ENCODE measurements around the genes SEL1L2 and SNRPB2.

- PRO-cap, result unidirectional peak, plus-strand start at chr20:13013098
Measured at GRCh38 chr20:13012781-13013271, 4.1 kb downstream of the SPTLC3 start.

DNA sequence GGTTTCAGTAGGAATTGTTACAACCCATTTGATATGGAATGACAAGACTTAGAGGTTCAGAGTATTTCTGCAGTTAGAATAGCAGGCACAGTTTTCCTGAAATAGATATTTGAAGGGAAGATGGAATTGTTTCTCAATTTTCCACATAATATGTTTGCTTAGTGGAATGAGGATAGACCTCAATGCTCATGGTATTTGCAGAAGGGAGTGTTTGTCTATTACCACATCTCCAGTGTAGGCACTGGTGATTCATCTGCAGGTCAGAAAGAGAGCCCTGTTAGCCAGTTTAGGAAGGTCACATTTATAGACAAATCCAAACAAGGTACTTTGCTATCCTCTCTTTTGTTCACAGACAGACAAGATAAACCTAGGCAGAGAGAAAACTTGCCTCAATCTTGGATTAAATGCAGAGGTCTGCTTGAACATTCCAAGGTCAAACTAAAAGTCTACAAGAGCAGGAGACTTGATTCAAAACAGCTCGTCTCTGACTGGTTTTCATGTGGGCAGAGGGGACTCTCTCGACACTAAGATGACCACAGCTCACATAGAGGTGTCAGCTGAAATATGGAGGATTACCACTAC is 22.8 kb downstream of the ISM1 start:
- PRO-cap, result no peak

DNA sequence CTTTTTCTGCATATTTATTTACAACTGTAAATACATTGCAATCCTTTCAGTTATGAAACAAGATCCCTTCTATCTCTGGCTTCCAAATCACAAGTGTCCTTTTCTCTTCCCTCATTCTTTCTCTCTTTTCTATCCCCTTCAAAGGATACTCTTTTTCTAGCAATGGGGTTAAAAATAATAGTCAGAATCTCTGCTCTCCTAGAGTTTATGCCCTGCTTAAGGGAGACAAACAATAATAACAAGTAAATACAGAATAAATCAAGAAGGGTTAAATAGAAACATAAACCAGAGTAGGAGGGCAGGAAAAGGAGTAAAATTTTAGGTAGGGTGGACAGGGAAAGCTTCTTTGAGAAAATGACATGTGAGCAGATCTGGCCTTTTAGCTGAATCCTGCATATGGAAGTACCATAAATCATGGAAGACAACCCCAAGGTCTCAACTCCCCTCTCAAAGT is 167.8 kb downstream of the TASP1 start:
- PRO-cap, result no peak

DNA sequence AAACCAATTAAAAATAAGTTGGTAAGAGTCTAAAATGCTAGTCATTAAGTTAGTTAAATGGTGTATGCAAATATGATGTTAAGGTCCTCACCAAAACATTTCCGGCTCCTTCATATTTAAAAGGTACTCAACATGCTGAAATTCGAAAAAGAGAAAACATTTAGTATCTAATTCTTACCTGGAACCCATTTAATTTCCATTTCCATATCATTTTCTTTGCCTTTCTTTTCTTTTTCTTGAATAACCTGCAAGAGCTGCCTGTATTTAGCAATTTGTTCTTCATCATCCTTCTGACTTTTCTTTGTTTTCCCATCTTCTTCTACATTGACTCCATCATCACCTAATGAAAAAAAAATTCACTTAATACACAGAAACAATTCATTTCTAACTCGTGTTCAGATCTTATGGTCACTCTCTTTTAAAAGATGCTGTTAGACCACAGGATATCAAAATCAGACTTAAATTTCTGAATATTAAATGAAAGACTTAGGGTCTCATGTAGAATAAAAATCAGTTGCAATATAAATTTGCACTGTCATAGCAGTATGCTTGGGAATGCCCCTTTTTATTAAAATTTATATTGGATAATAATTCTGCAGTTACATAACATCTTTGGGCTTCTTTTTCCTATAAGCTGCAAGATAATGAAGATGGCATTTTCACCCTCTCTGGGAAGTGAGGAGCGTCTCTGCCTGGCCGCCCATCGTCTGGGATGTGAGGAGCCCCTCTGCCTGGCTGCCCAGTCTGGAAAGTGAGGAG is 25.0 kb downstream of the ESF1 start:
- PRO-cap, result no peak

- PRO-cap, result no peak
Measured at GRCh38 chr20:13774905-13775393, 9.8 kb downstream of the ESF1 start.

GRCh38 chr20:13990433-13990997 is at the start of gene SEL1L2:
TSS of gene SEL1L2 (minus strand) at chr20:13990614.
- PRO-cap, result no peak

- PRO-cap, result no peak
Measured at GRCh38 chr20:14712236-14712490, 374.8 kb upstream of the FLRT3 start.

GRCh38 chr20:16451917-16452507 is 121.2 kb downstream of the KIF16B start:
- PRO-cap, result no peak

- PRO-cap, result bidirectional peak, plus-strand start at chr20:16730047, minus-strand start at chr20:16729897
Measured at GRCh38 chr20:16729521-16730113, at the start of gene SNRPB2. TSS of gene SNRPB2 (plus strand) at chr20:16730026.

GRCh38 chr20:17533393-17533963 is 2.3 kb upstream of the BFSP1 start:
- PRO-cap, result bidirectional peak, plus-strand start at chr20:17533708, minus-strand start at chr20:17533523

DNA sequence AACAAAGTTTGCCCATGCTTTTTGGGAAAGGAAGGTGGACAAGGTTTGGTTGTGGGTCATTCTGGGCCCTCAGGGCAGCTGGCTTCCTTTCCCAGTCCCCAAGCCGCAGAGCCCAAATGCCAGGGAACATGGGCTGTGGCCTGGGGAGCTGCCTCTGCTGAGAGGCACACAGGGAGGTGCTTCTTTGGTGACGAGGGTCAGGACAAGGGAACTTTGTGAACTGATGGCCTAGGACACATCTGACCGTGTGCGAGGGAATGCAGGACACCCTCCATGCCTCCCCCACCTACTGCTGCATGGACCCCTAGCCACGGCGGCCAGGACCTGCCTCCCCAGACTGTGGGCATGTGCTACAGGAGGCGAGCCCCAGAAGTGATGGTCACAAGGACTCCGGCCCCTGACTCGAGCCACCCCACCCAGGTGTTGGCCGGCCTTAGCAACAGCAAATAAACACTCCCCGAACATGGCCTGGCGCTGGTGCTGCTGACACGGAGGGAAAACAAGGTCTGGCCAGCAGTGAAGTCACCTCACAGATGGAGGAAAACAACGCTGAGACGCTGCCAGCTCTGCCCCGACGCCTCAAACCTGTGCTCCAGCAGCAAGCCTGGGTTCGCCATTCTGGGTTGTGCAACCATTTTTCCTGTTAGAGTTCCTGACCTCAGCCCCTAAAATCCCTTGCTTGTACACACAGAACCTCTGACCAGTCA is 55.6 kb downstream of the RRBP1 start:
- PRO-cap, result no peak

DNA sequence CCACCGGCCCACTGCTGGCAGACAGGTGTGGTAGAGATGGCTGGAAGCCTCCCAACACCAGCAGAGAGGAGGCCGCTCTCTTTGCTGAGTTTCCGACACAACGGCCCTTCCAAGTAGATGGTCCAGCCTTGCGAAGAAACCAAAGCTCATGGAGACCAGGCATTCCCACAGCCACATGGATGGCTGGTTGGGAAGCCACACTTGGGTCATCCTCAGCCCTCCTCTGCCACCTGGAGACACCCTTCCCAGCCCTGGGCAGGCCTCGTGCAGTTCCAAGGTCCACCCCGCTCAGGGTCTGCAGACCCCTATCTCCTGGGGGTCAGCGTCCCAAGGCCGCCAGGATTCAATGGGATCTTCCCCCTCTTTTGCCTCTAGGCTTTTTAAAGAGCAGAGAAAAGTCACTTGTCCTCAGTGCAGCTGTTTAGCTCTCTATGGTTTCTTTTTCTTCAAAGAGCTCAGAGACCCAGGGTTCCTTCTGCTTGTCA is 43.8 kb downstream of the RRBP1 start:
- PRO-cap, result no peak

- PRO-cap, result bidirectional peak, plus-strand start at chr20:17968213, minus-strand start at chr20:17968667
Measured at GRCh38 chr20:17967540-17968359, 844 bp downstream of the SNX5 start.

DNA sequence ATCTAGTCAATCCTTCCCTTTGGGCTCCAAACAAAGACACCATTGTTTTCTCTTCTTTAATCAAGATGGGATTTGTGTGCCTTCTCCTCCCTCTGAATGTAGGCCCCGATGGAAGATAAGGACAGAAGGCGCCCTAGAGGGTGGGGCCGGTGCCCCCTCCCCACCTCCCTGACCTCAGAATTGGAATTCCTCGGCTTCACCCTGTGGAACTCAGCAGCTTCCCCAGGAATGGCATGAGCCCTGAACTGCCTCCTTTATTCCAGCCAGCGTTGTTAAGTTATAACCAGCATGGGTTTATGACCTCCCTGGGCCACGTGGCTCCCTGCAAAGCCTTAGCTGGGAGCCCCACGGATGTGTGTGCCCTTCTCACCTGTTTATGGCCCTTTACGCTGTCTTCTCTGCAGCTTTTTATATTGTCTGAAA is 24.6 kb downstream of the OVOL2 start:
- PRO-cap, result no peak

DNA sequence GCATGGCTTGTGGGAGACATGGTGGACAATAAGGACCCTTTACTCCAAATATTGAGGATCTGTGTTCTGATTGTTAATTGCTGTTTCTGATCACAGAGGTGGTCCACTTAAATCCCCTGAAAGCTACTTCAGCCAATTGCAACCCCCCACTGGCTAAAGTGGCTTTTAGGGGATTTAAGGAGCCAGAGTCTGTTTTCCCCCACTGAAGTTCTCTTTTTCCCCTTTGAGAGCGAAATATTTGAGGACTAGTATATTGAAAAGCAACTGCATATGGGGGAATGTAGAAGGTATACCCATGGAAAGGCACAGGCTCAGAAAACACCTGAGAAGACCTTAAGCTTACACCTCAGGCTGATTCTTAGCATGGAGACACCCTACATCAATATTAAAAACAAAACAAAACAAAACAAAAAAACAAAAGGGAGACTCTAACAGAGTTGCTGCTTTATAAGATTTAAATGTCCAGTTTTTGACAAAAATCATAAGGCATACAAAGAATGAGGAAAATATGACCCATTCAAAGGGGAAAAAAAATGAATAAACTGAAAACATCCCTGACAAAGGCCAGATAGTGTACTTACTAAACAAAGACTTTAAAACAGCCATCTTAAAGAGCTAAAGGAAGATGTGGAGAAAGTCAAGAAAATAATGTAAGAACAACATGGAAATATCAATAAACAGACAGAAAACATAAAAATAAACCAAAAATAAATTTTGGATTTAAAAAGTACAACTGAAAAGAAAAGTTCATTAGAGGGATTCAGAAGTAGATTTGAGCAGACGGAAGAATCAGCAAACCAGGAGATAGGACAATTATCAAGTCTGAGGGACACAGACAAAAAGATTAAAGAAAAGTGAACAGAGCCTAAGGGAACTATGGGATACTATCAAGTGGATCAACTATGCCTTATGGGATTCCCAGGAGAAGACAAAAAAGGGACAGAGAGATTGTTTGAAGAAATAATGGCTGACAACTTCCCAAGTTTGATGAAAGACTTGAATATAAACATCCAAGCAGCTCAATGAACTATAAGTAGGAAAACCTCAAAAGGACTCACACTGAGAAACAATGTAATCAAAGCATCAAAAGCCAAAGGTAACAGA is 10.6 kb downstream of the ZNF133 start:
- PRO-cap, result no peak

DNA sequence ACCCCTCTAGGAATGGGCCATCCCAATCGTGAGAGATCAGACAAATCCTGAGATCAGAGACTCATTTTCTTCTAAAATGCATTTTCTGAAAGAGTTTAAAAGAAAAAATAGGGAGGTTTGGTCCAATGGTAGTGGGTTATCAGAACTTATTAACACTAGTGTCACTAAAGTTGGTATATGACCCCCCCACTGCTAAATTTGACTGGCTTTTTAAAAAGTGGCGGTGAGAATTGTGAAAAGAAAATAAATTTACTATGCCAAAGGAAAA is 40.5 kb downstream of the ZNF133 start:
- PRO-cap, result no peak

GRCh38 chr20:18519469-18520018 is 11.8 kb downstream of the SEC23B start:
- PRO-cap, result no peak

DNA sequence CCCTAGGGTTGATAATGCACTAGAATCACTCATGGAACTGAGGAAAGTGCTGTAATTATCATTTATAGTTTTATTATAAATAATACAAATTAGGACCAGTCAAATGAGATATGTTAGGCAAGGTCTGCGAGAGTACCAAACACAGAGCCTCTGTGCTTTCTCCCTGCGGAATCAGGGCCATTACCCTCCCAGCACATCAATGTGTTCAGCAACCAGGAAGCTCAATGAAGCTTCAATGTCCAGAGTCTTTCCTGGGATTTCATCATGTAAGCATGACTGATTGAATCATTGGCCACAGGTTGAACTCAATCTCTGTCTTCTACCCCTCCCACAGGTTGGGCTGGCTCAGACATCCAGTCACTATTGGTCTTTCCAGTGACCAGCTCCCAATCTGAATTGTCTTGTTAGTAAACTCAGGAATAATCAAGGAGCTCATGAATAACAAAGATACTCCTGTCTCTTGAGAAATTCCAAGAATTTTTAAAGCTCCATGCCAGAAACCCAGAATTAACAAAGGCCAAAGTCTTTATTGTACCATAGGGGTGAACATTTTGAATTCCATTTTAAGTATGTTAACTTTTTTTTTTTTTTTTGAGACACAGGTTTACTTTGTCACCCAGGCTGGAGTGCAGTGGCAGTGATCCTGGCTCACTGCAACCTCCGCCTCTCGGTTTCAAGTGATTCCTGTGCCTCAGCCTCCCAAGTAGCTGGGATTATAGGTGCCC is 2.7 kb upstream of the DTD1 start:
- PRO-cap, result unidirectional peak, minus-strand start at position 226 of the sequence

DNA sequence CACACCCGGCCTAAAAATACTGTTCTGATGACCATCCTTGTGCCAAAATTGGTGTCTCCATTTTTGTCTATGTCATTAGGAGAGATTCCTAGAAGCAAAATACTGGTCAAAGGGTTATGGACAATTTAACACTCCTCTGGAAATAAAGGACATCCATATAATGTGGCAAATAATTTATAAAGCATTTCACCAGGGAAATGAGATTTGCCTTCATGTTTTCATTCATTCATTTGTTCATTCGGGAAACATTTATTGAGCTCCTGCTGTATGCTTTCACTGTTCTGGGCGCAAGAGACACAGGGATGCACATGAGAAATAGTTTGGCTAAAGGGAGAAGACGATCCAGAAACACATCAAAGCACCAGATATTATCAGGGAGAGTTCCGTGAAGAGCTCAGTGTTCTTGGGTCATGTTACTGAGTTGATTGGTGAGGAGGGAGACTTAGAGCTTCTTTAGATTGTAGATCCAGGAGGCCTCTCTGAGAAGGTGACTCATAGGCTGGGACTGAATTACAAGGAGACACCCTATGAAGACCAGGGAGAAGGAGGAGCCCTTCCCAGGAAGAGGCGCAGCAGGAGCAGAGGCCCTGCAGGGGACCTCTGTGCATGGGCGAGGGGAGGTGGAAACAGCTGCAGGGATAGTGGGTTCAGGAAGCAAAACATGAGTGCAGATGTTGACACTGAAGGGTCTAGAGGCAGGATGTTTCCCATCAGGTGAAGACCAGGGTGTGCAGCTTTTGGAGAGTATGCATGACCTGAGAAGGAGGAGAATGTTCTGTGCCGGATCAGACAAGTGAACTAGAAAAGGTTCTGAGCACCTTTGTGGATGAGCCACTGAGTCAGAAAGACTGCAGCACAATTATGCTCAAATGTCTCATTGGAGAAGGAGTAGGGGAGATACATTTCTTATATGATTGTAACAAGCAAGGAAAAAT is 196.5 kb downstream of the SLC24A3 start:
- PRO-cap, result no peak

DNA sequence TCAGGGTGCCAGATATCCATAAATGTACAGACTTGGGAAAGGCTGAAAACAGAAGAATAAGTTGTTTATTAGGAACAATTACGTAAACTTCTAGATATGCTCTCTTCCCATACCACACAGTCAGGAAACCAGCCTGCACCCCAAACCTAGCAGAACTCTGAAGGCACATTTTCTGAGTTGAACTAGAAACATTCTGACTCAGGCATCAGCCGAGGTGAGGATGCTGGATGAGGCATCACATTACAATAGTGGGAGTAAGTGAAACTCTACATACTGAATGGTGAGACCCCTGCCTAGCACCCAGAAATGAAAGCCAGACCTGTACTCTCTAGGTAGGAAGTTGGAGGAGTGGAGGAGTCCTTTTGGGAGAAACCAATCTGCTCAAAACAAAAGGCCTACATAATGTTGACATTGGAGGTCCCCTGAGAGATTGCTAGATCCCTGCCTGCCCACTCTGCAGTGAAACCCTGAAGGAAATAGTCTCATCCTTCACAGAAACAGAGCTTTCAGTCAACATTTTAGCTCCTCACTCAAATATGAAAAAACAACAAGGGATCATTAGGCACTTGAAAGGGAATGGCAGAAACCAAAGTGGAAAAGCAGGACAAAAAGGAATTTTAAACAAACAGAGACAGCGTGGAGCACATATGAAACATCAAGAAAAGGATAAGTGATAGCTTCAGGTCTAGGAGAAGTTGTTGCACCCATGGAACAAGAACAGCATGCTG is 205.3 kb downstream of the SLC24A3 start:
- PRO-cap, result no peak

All from H9 (cell line).